Bronchus (tissue), 1 donor: ENCODE data around the genes TES and ZNF800.

DNA sequence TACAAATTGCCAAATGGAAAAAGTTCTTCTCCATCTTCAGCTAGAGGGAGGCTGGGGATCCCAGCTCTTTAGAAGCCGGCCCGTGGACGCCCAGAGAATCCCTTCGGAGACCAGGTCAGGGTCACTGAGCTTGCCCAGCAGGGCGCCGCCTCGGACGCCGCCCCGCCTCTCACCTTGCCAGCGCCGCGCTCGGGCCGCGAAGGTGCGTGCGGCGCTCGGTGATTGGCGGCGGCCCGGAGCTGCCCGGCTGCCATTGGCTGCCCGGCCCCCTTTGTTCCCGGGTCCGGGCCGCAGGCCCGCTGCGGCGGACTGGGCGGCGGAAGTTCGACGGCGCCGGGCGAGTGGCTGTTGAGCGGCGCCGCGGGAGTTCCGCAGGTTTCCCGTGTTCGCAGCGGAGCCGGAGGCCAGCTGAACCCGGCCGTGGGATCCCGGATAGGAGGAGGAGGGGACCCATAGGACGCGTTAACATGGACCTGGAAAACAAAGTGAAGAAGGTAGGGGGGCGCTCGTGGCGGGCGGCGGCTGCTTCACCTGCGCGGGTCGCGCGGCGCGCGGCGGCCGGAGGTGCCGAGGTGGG, at the start of gene TES:
TSS of gene TES (plus strand) at position 299 of the 577 bp plus-strand sequence.
- PRO-cap: bidirectional peak, plus-strand start at position 309 of the sequence, minus-strand start at position 167 of the sequence

- PRO-cap: no peak
Observed at GRCh38 chr7:116501302-116501905, 1.9 kb downstream of the CAV2 start.

- PRO-cap: no peak
Observed at GRCh38 chr7:116501951-116502933, 2.7 kb downstream of the CAV2 start.

GRCh38 chr7:116671466-116672131, 397 bp upstream of the MET start:
- PRO-cap: no peak

DNA sequence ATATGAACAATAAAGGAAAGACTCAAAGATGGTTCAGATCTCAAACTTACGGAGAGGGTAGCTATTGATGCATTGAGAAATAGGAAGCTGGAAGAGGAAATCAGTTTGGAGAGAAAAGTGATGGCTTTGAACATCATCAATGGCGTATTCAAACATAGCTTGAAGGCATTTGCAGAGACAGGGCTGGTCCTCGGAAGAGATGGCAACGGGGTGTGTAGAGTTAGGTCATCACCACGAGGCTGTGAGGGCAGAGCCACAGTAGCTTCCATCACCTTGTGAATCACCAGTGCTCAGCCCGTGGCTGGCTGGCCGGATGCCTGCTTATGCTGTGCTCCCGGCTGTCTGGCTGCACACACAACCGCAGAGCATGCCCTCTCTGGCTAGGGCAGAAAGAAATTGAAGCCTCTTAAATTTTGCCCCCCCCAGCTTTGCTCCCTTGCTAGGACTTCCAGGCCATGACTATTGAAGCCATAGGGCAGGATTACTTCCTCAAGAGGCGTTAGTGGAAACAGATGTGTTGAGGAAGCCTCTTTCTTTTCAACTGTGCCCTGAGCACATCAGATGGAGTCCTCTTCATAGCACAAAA, 44.6 kb downstream of the MET start:
- PRO-cap: no peak

DNA sequence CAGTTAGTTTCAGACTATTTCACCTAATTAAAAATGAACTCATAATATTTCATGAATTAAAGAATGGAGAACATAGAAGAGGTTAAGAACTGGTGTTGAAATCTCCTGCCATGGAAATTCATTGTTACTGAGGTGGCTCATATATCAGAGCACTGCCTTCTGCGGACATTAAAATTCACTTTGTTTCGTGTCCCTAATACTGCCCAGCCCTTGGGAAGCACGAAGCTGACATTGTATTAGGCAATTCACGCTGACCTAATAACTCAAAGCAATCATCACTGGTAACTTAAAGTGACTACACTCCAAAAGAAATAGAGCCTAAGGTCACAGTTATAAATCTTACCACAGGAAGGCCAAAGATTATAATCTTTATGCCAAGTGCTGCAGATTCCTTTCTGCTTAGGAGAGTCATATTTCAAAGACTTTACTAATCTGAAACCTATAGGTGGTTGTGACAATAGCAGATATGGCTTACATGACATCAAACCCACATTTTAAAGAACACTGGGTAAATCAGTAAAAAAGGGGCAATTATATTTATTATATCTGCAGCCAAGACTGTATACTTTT, 52.1 kb upstream of the CAPZA2 start:
- PRO-cap: no peak

DNA sequence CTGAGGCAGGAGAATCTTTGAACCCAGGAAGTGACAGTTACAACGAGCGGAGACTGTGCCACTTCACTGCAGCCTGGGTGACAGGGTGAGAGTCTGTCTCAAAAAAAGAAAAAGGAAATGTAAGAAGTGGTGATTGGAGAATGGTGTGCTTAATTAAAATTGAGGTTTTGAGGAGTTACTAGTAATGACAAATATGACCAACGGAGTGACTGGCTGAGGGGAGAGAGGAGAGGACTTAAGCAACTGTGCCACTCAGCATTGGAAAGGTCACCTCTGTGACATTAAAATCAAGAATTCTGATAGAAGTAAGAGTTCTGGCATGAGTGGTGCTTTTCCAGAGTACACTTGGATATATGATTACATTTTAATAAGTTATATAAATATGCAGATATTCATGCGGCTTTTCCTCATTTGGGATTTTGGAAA, 31.7 kb upstream of the ST7 start:
- PRO-cap: no peak

GRCh38 chr7:117019973-117021268, 67.1 kb downstream of the ST7 start:
- PRO-cap: bidirectional peak, plus-strand start at chr7:117020231, minus-strand start at chr7:117020138

DNA sequence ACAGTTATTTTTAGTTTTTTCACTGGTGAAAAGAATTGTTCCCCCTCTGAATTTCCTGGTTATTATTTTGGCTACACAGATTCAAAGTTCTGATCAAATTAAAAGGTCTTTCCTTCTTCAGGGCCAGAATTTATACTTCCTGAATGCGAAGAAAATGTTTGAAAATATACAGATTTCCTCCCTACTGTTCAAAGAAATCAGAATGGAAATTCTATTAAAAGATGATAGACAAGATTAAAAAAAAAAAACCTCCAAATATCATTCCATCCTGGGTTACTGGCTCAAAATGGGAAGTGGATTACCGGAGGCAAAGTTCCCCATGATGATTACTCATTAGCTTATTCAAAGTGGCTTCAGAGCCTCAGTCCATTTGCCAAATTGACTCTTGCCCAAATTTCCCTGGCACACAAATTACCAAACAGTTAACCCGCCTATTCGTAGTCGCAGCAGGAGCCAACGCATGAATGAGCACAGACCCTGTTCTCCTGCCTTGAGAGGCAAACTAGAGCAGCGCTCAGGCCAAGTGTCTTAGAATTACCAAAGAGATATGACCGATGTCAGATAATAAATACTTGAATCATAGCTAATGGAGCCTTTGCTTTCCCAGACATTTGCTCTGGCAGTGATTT, 65.1 kb downstream of the CTTNBP2 start:
- PRO-cap: no peak

DNA sequence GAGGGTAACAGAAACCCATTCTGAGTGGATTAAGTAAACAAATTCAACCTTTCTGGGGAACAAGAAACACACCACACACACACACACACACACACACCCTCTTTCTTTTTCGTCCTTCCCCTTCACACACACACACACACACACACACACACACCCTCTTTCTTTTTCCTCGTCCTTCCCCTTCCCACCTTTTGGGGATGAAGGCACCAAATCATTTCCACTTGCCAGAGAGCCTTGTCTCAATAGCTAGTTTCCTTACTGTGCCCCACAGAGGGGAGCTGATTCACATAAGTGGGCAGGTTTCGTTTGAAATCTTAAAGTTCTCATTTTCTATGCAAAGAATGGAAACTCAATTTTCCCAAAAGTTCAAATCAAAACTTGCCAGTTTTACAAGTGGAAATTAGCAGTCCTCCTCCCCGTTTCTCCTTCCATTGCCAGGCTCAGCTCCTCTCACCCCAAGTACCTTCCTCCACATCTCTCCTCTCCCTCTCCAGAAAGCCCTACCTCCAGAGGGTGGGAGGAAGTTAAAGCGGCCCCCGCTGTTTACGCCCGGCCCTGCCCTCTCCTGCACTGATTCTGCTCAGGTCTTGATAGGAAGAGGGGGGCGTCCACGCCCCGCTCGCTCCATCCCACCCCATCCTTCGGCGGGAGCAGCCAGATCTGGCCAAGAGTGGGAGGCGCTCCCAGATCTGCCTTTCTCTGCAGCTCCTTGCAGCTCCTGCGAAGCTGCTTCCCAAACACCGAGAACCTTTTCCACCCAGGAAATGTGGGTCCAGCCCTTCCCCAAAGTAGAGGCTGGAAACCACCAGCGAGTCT, 1.3 kb downstream of the CTTNBP2 start:
- PRO-cap: no peak

- PRO-cap: no peak
Observed at GRCh38 chr7:120807344-120807812, 50.6 kb downstream of the TSPAN12 start.

DNA sequence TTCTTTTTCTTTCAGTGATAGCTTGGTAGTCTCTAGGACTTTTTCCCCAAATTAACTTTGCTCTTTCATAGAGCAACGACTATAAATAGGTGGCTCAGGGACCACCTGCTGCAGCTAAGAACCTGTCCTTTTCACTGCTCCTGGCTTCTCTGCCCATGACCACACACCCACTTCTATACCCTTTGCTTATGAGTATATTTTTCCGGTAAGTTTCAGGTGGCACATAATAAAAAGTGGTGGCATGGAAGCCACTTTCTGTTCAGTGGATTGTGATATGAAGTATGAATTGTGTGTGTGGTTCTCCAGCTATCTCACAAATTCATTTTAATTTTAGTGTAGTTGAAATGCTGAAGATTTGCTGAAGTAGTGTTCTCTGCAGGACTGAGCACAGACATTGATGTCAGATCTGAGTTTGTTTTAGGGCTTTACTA, 1.3 kb downstream of the ING3 start:
- PRO-cap: no peak

- PRO-cap: no peak
Observed at GRCh38 chr7:121041531-121042301, 53.2 kb downstream of the CPED1 start.

GRCh38 chr7:122310065-122310972, 5.8 kb upstream of the FEZF1 start:
- PRO-cap: no peak

DNA sequence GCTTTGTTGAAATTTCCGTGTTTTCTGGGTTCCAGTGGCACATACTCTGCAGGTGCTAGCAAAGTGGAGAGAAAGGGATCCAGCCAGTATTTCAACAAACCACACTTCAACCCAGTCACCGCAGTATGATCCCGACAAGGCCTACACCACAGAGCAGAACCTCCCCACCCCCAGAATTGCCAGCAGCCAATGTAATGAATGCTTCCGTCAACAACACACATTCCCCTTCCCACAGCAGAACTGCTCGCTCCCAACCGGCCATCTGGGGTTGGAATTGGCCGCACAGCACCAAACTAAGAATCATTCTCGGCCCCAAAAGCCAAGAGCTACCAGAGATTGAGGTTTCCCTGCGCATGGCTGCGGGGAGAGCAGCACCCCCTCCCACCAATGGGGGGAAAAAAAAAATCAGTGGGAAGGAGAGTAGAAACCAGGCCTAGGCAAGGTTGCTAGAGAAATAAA, 1.2 kb downstream of the WASL start:
- PRO-cap: bidirectional peak, plus-strand start at position 220 of the sequence, minus-strand start at position 101 of the sequence

- PRO-cap: no peak
Observed at GRCh38 chr7:124718025-124718429, 47.6 kb downstream of the GPR37 start.

GRCh38 chr7:127392469-127392971, at the start of gene ZNF800:
Gene ZNF800, minus strand, starts transcription at chr7:127392708.
- PRO-cap: bidirectional peak, plus-strand start at chr7:127392827, minus-strand start at chr7:127392704

GRCh38 chr7:127650763-127652002, 811 bp upstream of the SND1 start:
- PRO-cap: bidirectional peak, plus-strand start at chr7:127652165, minus-strand start at chr7:127651832

DNA sequence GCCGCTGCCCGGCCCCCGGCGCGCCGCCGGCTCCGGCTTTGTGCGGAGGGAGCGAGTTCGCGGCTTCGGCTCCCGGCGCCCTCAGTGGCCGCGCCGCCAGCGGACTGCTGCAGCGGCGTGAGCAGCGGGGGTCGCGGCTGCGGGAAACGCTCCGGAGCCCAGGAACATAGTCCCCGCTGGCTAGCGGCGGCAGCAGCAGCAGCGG, 453 bp upstream of the LRRC4 start:
- PRO-cap: no peak

DNA sequence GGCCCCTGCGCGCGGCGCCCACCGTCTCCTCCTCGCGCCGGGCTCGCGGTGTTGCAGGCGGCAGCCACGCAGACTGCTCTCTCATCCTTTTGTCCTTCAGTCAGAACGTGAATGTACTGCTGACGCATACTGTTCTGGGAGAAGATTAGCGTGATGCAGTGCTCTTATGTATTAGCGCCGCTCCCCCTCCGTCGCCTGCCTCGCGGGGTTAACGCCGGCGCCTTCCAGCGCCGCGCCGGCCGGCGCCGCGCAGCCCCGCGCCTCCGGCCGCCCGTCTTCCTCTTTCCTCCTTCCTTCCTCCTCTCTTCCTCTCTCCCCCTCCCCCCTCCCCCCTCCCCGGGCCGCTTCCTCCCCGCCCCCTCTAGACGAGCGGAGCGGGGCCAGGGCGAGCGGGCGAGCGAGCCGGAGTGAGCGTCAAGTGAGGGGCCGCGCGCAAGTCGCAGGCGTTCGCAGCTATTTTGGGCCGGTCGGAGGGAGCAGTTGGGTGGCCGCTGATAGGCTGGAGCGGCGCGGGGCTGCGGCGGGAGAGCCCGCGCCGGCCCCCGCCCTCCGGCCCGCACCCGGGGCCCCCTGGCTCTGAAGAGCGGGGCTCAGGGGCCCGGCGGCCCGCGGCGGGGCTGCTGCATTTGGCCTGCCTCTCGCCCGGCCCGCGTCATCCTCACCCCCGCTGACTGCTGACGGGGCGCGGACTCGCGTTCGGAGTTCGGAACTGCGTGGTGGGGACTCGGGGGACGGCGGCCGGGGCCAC, 930 bp upstream of the LRRC4 start:
- PRO-cap: bidirectional peak, plus-strand start at position 364 of the sequence, minus-strand start at position 75 of the sequence